ENCODE measurements around the gene MATN1.

DNA sequence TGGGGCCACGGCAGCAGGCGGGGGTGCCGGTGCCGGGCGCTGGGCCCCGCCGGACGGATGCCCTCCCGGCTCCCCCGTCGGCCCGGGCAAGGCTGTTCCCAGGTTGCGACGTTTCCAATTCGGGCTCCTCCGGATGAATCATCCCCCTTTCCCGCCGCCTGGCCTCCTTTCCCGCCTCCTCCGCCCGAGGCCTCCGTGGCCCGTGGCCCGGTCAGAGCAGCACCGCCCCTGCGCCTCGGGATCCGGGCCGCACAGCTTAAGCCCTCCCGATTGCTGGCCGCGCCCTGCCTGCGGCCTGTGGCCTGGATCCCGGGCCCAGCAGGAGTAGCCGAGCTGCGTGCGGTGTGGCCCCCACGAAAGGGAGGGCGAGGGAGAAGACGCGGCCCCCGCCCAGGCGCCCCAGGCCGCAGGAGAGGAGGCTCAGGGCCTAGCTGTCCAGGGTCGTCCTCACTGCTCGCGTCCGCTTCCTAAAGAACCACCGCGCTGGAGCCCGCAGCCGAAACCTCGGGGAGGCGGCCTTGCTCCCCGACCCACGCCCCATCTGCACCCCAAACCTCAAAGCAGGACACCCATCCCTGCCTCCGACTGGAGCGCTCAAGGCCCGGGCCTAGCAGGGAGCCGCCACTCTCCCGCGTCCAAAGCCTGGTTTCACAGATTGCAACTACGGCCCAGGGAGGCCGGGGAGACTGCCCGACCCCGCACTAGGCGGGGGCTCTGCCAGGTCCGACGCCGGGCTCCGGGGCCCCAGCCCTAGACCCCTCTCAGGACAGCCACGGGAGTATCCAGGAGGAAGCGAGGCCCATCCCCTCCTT, 901 bp downstream of the TMEM200B start:
- PRO-cap = no peak
- RRBS = 41% methylated on average over 31 of the region's 73 CpGs

DNA sequence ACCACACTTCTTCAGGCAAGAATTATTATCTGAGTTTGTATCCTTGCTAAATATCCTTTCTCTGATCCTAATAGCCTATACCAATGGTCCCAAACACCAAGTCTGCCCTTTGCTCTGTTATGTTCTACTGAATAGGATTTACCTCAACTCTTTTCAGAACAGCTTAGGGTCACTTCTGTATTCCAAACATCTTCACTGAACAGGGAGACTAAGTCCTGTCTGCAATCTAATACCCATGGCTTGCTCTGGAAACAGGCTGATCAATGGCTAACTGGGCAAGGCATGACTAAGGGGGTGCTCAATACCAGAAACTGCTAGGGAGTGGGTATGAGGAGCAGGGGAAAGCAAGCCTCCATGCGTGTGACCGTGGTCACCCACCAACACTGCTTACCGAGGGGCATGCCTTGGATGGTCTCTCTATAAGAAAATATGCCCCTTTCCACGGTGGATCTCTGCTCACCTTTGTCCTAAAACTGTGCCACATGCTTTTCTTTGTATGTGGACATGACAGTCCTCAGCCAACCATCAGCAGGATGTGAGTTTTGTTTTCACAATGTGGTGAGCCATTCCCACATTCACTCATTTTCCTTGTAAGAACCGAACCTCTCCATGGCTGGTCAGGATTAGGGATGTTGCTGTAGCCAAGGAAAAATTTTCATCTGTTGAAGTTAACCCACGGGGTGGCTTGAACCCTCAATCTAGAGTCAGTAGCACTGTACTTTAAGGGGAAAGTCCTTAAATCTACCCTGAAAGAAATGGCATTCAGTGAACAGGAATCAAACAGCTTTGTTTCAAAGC, 16.1 kb downstream of the SRSF4 start:
- PRO-cap = no peak
- RRBS = no CpG with 5 or more reads among the region's 6 CpGs

DNA sequence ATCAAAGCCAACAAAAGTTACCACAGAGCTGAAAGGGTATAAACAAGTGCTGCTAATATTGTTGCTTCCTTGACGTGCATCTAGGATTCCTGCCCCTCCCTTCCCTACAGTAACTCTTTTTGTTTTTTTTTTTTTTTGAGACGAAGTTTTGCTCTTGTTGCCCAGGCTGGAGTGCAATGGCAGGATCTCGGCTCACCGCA, 4.6 kb downstream of the SRSF4 start:
- PRO-cap = unidirectional peak, minus-strand start at position 116 of the sequence
- RRBS = no CpG with 5 or more reads among the region's 4 CpGs

DNA sequence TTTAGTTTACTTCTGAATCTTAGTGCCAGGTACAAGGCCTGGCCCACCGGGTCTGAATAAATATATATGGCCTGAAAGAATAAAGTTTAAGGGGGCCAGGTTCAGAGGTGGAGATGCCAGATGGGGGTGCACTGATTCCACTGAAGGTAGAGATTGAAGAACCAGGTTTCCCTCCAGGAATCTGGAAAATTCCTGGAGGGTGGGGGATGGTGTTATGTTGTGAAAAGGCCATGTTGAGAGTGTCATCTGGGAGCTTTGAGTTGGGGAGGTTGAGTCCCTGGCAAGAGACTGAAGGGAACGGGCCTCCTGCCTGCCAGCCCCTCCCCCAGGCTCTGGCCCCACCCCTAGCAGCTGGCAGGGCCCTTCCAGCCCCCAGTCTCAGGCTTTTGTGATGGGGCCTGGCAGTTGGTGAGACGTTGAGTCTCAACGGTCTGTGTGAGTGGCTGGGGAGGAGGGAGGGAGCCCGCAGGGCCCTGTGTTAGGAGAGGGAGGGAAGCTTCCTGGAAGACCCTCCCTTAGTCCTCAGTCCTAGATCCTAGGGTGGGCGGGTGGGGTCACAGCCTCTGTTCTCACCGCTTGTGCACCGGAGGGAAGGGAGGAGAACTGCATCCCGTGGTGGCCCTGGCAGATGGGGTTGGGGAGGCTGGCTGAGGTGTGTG, 4.1 kb downstream of the PTPRU start:
- PRO-cap = no peak
- RRBS = no CpG with 5 or more reads among the region's 9 CpGs

- PRO-cap = no peak
- RRBS = no CpG with 5 or more reads among the region's 5 CpGs
Measured at GRCh38 chr1:29258697-29259248, 22.5 kb downstream of the PTPRU start.

GRCh38 chr1:29837277-29837724, 601.0 kb downstream of the PTPRU start:
- PRO-cap = unidirectional peak, minus-strand start at chr1:29837495
- RRBS = no CpG with 5 or more reads among the region's 6 CpGs

- PRO-cap = no peak
- RRBS = no CpG with 5 or more reads among the region's 3 CpGs
Measured at GRCh38 chr1:30658928-30659206, 64.5 kb downstream of the MATN1 start.

DNA sequence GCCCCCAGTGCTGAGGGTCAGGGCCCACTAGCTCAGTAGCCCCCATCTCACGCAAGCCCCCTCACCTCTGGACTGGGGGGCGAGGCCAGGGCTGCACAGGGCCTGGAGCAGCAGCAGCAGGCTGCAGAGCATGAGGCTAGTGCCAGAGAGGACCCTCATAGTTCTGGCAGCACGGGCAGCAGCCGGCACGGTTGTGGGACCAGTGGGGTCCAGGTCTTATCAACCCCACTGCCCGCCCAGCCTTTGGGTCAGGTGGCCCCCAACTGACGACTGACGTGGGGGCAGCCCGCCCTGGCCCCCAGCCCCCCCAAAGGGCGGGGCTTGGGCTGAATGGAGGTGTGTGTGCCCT, at the start of gene MATN1:
Gene MATN1, minus strand, starts transcription at position 193 of the 349 bp plus-strand sequence.
- PRO-cap = no peak
- RRBS = no CpG with 5 or more reads among the region's 10 CpGs

GRCh38 chr1:30731223-30731511, 7.8 kb upstream of the MATN1 start:
- PRO-cap = bidirectional peak, plus-strand start at chr1:30731421, minus-strand start at chr1:30731298
- RRBS = no CpG with 5 or more reads among the region's 3 CpGs

DNA sequence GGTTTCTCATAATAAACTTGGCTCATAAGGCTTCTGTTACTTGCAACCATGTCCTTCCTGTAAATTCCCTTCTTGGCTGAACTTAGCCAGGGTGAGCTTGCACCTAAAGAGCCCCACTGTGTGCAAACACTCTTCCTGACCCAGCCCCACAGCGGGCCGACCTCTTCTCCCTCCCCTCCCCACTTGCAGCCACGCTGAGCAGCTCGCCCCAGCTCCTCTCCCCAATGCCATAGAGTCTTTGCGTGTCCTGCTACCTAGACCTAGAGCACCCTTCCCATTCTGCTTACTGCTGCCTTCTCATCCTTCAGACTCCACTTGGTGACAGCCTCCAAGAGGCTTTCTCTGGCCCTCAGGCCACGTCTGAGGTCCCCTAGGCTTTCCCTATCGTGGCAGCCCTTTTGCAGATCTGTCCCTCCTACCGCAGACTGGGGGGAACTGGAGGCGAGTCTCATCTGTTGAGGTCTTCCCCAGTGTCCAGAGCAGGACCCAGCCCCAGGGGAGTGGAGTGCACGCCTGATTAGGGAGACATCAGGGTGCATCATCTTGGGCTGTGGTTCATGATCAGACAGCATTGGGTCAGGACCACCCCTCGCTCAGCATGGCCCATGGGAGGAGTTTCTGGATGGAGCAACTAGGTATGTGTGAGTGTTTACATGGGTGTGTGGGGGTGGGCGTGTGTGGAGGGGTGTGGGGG, 8.3 kb upstream of the MATN1 start:
- PRO-cap = no peak
- RRBS = no CpG with 5 or more reads among the region's 12 CpGs

DNA sequence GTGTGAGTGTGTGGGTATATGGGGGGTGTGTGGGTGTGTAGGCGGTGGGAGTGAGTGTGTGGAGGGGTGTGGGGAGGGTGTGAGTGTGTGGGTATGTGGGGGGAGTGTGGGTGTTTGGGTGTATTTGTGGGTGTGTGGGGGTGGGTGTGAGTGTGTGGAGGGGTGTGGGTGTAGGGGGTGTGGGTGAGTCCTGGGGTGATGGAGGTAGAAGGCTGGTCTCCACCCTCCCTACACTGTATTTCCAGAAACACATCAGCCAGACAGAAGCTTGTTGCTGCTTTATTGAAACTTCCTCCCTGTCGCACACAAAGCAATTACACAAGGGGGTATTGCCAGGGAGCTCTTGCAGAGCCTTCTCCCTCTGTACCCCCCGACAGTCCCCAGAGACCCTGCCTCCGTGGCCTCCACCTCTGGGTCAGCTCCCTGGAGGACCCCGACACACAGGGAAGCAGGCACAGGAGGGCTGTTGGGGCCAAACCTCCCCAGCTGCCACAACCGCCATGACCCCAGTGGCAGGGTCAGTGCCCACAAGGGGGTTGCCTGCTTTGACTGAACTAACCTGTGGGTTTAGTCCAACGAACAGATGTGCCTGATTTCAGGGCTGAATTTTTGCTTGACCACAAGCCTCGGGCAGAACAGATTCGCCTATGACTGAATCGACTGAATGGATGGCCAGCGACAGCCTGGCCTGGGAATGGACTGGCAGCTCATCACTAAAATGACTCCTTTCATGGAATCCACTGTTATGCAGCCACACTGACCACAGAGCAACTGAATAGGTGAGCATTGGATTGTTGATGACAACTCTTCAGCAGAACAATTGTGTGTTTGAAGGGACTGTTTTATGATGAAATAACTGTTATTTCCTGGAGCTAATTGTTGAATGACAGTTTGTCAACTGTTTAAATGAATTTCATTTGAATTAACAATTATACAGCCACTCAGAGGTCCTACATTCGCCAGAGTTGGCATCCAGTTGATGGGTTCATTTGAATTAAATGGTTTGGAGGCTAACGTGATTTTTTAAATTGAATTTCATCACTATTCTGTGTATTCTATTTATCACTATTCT, 9.2 kb upstream of the MATN1 start:
- PRO-cap = no peak
- RRBS = no CpG with 5 or more reads among the region's 13 CpGs

DNA sequence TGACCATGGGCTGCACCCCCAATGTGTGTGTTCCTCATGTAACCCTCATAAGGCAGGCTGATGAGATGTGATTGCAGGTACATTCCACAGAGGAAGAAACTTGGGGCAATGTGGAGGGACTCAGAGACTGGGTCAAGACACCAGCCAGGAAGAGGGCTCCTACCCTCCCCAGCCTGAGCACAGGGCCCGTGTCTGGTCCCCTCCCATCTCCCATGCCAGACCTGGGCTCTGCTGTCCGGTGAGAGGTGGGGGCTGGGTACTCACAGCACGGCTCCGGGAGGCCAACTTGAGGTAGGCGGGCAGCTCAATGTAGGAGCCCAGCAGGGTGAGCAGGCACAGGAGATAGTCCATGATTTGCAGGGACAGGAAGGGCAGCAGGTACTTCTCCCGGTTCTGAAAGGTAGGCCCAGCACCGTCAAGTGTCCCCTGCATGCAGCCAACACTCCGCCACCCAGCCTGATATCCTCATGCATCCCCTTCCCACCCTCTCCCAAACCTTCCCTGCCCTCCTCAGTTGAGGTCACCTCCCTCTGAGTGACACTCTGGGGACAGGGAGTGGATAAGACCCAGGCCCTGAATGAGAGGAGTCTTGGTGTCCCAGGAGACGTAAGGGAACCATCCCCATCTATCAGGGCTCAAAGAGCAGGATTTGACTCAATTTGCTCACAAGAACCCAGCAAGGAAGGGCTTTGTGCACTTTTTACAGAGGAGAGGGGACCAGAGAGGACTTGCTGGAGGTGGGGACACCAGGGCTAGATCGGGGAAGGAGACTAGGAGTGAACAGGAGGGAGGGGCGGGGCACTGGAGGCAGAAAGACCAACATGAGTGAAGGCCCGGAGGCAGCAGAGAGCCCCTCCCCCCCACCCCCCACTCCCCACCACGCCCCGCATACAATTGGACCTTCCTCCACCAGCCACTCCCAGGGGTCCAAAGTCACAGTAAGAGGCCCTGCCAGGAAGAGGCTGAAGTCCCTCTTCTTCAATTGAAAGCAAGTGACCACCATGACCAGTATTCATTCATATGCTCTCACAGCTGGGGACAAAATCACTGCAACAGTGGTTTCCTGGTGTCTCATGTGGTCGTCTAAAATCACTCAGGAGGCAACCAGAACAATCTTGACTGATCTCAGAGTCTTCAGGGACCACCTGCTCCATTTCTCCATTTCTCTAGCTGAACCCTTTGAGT, 16.6 kb upstream of the MATN1 start:
- PRO-cap = no peak
- RRBS = no CpG with 5 or more reads among the region's 15 CpGs

DNA sequence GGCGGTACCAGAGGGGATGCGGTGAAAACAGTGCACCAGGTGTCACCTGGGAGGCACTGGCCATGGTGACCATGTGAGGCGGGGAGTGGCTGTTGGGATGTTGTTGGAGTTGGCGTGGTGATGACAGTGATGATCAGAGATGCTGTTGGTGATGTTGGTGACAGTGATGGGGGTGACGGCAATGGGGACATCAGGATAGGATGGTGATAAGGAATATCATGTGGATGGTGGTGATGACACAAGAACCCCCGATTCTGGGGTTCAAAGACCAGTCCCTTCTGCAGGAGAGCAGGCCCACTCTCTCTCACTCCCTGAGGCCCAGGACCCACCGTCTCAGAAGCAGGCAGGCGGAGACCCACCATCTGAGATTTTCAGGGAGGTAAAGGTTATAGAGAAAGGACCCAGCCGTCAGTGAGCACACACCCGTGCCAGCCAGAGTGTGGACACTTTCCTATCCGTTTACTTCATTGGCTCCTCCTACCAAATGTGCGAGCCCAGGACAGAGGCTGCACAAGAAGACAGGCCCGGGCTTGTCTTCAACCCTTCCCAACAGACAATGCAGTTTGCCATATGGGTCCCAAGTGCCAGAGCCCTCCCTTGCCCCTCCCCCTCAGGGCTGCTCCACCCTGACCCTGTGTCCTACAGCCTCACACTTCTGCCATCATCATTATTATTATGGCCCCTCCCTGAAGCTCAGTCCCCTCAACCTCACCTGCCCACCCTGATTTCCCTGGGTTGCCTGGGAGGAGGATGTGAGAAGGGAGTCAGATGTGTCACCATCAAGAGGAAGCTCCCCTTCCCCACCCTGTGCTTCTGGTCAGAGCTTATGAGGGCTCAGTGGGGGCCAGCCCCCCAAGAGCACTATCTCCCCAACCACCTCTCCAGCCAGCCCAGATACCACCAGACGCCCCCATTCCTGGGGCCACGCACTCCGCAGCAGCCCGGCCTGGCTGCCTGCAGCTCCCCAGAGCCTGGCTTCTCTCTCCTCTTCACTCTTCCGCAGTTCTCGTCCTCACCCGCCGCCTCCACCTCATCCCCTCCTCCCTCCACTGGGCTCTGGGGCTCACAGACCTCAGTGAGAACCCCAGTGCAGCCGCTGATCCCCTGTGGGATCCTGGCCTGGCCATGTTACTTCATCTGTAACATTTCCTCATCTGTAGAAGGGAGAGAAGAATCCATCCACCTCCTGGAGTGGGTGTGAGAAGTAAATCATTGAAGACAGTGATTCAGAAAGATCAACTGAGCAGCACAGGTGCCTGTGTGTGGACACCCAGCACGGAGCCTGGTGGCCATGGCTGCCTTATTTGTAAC, 9.4 kb downstream of the LAPTM5 start:
- PRO-cap = bidirectional peak, plus-strand start at position 559 of the sequence, minus-strand start at position 439 of the sequence
- RRBS = no CpG with 5 or more reads among the region's 23 CpGs

- PRO-cap = no peak
- RRBS = no CpG with 5 or more reads among the region's 9 CpGs
Measured at GRCh38 chr1:30749074-30749444, 8.5 kb downstream of the LAPTM5 start.

GRCh38 chr1:30758651-30759511, 1.3 kb upstream of the LAPTM5 start:
- PRO-cap = no peak
- RRBS = no CpG with 5 or more reads among the region's 1 CpG

- PRO-cap = no peak
- RRBS = no CpG with 5 or more reads among the region's 3 CpGs
Measured at GRCh38 chr1:30780337-30780621, 22.7 kb upstream of the LAPTM5 start.

DNA sequence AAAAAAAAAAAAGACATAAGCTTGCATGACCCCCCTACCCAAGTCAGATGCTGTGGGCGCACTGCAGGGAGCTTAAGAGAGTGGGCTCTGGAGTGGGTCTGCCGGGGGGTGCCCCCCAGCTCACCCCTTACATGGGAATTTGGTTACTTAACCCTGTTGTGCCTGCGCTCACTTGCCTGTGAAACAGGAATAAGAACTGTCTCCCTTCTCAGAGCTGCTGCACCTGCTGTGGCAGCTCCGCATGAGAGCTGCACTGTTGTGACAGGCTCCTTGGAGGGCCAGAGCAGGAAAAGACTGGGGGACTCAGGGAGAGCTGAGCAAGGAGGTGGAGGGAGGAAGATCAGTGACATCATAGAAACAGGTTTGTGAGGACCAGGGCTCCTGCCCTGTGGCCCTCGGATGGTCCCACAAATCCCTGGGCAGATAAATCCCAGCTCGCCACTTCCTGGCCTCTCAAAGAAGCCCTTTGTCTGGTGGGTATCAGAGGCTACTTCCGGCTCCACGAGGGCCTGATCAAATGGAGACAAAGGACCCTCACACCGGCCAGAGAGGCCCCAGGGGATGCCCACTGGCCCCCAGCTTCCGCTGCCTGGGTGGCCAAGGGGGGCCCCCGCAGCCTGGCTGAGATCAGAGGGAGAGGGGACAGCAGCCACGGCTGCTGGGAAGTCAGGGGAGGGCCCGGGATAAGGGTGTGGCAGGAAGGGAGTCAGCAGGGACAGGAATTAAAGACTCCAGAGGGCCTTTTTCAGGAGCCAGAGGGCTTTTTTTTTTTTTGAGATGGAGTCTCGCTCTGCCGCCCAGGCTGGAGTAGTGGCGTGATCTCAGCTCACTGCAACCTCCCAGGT, 28.9 kb upstream of the LAPTM5 start:
- PRO-cap = bidirectional peak, plus-strand start at position 456 of the sequence, minus-strand start at position 450 of the sequence
- RRBS = no CpG with 5 or more reads among the region's 16 CpGs

- PRO-cap = no peak
- RRBS = no CpG with 5 or more reads among the region's 7 CpGs
Measured at GRCh38 chr1:30869425-30869964, 39.1 kb downstream of the SDC3 start.

DNA sequence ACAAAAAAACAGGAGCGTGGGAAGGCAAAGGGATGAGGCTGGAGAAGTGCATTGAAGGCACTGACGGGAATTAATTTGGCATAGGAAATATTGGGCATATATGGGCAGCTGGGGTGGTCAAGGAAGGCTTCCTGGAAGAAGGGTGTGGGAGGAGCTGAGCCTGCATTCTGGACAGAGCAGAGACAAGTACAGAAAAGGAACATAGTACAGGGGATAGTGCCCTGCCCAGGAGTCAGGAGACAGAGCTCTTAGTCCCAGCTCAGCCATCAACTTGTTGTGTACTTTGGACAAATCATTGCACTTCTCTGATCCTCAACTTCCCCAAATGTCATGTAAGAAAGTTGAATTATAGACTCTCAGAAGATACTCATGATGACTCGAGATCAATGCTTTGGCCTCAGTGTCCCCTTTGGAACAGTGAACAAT, 11.6 kb downstream of the SDC3 start:
- PRO-cap = no peak
- RRBS = no CpG with 5 or more reads among the region's 3 CpGs

- PRO-cap = no peak
- RRBS = no CpG with 5 or more reads among the region's 6 CpGs
Measured at GRCh38 chr1:31063529-31064003, 2.0 kb downstream of the PUM1 start.

Data from MCF 10A (cell line).